ENCODE data around the genes MED31, ZBTB4 and TNFSF12.

- RAMPAGE, long total RNA: no peak
- RRBS: 100% methylated on average over 3 of the region's 11 CpGs
Observed at GRCh38 chr17:6406405-6406858, 28.5 kb downstream of the AIPL1 start.

DNA sequence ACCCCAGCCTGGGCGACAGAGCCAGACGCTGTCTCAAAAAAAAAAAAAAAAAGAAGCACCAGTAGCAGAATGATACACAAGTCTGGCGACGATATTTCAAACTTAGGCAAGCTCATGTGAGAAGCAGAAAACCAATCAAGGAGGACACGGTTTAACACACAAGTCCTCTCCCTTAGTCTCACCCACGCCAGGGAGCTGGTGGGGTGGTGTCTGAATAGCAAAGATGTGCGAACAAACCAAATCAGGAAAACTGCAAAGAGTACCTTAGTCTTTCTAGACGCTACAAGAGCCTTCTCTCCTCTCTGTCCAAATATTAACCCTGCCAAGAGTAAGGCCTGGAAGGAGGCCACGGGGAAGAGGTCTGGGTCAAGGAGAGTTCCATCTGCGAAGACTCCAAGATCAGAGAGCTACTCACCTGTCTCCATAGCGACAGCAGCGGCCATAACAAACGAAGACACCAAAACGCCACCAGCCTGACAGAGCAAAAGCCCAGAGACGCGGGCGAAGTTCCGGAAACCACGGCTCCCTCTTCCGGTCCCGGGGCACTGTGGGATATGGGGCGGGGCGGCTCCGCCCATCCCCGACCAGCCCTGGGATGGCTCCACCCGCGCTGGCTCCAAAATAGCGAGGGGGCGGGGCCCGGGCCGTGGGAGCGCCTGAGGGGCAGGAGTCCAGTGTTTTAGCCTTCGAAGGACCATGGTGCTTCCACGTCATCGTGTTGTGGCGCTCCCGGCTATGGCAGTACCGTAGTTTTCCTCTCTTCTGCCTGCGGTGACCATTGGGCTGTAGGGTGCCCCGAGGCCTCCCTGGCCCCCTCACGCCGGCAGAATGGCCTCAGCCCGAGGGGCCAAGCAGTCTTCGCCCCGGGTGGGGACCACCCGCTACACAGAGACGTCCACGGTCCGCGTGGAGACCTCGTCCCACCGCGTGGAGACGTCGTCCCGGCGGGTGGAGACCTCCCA lies at the start of gene MED31:
TSS of gene MED31 (minus strand) at position 520 of the 962 bp plus-strand sequence.
- RAMPAGE, long total RNA: start-site peak on the minus strand centred at position 498 of the sequence, 46 bp wide, 122 and 69 reads in 2 replicates
- RRBS: 4% methylated on average over 30 of the region's 57 CpGs

DNA sequence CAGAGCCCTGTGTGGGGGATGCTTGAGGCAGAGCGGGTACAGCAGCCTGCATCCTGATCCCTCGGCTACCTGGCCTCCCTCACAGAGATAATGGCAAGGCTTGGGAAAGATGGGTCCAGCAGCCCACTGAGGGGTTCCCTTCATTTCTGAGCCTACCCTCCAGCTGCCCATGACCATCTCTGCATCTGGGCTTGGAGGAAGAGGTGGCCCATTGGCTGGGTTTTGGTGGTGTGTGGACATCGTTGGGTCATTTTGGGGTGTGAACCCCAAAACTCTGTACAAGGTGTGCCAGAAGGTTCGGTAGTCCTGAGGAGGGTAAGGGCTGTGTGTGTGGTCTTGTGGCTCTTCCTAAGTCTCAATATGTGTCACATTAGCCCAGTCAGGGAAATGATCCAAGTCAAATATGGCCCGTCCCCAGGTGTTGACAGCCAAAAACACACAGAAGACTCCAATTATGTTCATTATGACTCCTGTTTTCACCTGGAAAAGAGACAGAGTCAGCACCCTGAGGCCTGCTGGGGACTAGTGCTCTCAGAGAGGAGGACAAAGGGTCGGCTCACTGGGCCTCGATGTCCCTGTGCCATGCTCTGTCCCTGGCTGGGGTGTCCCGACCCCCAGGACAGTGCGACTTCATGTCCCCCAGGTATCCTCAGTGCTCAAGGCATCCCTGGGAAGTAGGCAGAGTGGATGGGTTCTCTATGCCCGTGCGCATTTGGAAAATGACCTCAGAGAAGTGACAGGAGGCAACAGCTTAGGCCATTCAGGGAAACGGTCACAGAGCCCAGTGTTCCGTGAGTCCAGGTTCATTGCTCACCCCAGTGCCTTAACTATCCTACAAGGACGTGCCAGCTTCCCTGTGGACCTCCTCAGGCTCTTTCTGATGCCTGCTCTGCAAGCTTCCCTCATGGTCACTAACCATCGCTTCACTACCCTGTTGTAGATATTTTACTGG lies 27.0 kb downstream of the SLC13A5 start:
- RAMPAGE, long total RNA: no peak
- RRBS: no CpG with 5 or more reads among the region's 15 CpGs

- RAMPAGE, long total RNA: no peak
- RRBS: no CpG with 5 or more reads among the region's 5 CpGs
Observed at GRCh38 chr17:6699059-6699415, 14.1 kb downstream of the SLC13A5 start.

- RAMPAGE, long total RNA: no peak
- RRBS: no CpG with 5 or more reads among the region's 9 CpGs
Observed at GRCh38 chr17:6761471-6762230, 5.8 kb downstream of the XAF1 start.

DNA sequence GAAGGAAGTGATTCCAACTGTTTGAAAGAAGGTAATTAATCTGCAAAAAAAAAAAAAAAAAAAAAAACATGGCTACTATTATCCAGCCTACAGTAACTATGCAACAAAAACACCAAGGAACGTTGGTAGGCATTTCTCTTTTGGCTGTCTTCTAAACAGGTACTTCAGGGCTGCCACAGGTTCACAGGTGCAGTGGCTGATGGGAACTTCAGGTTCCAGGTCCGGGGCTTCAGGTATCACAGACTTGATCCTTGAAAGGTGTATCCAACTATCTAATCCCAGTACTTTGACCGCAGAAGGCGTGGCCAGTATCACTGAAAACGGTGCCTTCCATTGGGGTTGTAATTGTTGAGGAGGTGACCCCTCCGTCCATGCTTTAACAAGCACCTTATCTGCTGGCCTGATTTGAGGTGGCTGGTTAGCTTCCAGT lies 58.8 kb upstream of the ALOX12 start:
- RAMPAGE, long total RNA: no peak
- RRBS: no CpG with 5 or more reads among the region's 6 CpGs

DNA sequence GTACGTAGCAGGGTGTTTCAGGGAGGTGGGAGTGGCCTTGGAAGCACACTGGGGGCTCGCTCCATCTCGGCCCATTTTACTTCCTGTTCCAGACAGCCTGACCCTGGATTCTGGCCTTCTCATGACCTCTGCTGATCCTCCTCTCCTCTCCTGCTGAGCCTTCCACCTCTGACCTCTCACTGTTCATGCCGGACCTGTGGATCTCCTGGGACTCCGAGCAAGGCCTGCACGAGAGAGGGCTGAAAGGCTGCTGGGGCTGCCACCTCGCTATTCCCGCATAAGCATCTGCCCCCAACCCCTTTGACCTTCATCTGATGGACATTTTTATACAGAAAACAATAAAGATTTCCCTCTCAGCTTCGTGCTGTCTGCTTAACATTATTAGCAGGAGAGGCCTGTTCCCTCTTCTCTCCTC lies 2.6 kb downstream of the C17orf49 start:
- RAMPAGE, long total RNA: no peak
- RRBS: no CpG with 5 or more reads among the region's 9 CpGs

DNA sequence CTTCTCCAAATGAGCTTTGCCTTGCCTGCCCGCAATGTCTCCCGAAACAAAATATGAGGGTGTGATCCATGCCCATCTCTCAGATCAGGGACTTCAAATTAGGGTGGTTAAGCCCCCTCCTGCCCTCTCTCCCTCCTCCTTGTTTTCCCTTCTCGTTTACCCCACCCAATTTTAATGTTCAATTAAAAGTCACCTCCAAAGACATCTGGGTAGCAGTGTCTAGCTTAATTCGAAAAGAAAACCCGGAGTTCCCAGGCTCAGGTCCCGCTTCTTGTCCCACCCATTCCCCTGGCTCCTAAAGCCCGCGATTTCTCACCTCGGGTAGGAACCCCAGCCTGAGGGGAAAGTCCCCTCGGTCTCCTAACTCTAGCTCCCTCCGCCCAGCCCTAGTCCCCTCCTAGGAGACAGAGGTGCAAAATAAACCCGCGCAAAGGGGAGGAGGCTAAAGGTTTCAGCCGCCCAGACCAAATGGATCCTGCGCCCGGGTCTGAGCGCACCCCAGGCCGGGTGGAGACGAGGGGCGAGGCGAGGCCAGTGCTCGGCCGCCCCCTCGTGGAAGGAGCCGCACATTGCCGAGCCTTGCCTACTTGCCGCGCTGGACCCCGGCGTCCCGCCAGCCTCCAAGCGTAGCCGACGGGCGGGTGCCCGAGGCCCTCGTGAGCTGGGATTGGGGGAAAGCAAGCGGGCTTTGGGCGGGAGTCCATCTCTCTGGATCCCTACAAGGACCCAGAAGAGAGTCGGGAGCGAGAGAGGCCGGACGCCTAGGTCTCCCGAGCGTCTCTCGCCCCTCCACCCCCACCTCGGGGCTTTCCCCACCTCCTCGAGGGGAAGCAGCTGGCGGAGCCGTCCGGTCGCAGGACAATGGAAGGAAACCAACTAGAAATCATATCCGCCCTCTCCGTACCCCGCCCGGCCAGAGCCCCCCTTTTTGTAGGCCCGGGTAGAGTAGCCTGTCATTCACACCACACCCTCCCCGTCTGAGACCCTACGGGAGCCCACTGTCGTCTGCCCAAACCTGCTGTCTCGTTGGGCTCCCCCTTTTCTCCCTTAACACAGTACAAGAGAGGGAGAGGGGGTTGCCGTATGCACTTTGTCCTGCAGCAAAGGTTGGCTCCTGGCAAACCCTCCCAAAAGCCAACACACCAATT lies 872 bp upstream of the BCL6B start:
- RAMPAGE, long total RNA: no peak
- RRBS: 3% methylated on average over 22 of the region's 62 CpGs

GRCh38 chr17:7167782-7168110 lies 11.4 kb downstream of the ASGR1 start:
- RAMPAGE, long total RNA: no peak
- RRBS: no CpG with 5 or more reads among the region's 4 CpGs

DNA sequence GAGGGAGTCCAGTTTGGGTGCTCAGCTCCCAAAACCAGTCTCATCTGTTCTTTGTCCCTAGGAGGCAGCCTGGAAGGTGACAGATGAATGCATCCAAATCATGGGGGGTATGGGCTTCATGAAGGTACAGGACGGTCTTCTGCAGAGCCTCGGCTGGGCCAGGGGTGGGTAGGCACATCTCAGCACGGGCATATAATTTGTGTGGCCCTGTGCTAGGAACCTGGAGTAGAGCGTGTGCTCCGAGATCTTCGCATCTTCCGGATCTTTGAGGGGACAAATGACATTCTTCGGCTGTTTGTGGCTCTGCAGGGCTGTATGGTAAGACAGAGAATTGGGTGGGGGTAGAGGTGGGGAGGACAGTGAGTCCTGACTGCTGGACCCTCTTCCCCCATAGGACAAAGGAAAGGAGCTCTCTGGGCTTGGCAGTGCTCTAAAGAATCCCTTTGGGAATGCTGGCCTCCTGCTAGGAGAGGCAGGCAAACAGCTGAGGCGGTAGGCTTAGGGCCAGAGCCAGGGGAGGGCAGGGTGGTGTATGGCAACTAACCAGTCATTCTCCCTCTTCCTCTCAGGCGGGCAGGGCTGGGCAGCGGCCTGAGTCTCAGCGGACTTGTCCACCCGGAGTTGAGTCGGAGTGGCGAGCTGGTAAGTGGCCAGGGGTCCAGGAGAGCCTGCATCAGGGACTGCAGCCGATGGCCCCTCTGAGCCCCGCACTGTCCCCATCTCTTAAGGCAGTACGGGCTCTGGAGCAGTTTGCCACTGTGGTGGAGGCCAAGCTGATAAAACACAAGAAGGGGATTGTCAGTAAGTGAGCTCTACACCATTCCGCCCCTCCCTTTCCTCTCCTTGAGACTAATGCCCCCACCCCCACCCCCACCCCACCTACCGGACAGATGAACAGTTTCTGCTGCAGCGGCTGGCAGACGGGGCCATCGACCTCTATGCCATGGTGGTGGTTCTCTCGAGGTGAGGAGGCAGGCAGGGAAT lies 4.3 kb downstream of the ACADVL start:
- RAMPAGE, long total RNA: no peak
- RRBS: no CpG with 5 or more reads among the region's 24 CpGs

- RAMPAGE, long total RNA: no peak
- RRBS: no CpG with 5 or more reads among the region's 17 CpGs
Observed at GRCh38 chr17:7236128-7236828, 2.0 kb upstream of the DVL2 start.

DNA sequence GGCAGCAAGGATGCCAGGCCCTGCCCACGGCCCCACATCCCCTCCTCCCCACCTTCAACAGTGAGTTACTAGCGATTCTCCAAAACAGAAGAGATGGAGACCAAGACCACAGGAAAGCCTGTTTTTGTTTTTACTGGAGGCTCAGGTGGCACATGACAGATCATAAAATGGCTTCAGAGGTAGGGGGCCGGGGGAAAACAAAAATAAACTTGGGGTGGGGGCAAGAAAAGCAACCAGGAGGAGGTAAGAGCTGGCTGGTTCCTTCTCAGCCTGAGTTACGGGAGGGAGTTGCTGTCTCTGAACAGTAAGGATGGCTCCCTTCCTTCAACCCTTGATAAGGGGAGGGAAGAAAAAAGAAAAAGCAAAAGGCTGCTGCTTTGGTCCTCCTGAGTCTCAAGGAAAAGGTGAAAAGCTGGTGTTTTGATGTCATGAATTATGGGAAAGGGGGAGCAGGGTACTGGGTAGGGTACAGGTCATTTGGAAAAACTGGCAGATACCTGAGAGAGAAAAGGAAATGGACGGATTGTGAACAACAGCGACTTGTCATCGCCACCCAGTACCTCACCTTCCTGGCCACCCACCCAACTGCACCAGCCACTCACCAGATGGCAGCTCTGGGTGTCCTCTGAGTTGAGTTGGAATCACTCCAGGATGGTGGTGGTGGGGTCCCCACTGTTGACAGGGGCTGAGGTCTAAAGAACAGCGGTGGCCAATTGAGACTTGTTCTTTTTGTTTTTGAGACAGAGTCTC lies 6.1 kb downstream of the YBX2 start:
- RAMPAGE, long total RNA: no peak
- RRBS: no CpG with 5 or more reads among the region's 8 CpGs

- RAMPAGE, long total RNA: no peak
- RRBS: no CpG with 5 or more reads among the region's 17 CpGs
Observed at GRCh38 chr17:7332500-7333139, 3.5 kb upstream of the NEURL4 start.

DNA sequence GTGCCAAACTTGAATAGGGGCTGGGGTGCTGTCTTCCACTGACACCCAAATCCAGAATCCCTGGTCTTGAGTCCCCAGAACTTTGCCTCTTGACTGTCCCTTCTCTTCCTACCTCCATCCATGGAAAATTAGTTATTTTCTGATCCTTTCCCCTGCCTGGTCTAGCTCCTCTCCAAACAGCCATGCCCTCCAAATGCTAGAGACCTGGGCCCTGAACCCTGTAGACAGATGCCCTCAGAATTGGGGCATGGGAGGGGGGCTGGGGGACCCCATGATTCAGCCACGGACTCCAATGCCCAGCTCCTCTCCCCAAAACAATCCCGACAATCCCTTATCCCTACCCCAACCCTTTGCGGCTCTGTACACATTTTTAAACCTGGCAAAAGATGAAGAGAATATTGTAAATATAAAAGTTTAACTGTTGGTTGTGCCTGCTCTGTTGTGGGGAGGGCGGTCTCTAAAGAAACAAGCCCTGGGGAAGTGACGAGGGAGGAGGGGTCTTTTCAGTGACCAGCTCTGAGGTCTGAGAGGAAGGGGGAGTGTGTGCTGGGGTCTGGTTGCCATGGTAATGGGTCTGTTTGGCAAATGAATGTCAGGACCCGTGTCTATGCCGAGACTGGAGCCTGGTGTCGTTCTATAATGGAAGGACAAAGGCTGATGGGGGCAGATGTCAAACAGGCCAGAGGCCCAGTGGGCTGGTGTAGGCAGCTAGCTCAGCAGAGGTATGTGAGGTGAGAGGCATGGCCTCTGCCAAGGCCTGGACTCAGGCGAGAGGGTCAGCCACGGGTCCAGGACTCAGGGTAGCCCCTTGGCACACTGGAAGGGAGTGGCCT lies 470 bp upstream of the SPEM1 start:
- RAMPAGE, long total RNA: no peak
- RRBS: no CpG with 5 or more reads among the region's 10 CpGs

GRCh38 chr17:7440686-7441372 lies 1.5 kb downstream of the FGF11 start:
- RAMPAGE, long total RNA: no peak
- RRBS: under 1% methylated on average over 5 of the region's 21 CpGs

GRCh38 chr17:7475596-7476113 lies 3.8 kb downstream of the ZBTB4 start:
- RAMPAGE, long total RNA: no peak
- RRBS: no CpG with 5 or more reads among the region's 14 CpGs

- RAMPAGE, long total RNA: start-site peak on the minus strand at chr17:7479532-7479565, 19 and 33 reads in 2 replicates
- RRBS: 2% methylated on average over 39 of the region's 110 CpGs
Observed at GRCh38 chr17:7478875-7479912, at the start of gene ZBTB4. ZBTB4 (minus strand) TSS chr17:7479631.

DNA sequence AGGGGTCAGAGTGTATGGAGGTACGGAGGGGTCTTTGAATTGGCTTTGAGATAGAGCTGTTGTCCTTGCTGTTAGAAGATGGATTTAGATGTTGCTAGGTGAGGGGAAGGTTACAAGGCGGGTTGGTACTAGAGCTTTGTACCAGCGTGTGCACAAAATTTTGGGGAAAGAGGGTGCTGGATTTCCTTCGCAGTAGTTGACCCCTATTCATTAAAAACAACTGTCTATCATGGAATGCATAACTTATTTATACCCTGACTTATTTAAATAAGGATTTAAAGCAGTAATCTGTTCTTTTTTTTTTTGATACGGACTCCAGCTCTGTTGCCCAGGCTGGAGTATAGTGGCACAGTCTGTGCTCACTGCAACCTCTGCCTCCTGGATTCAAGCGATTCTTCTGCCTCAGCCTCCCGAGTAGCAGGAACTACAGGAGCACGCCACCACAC lies 9.7 kb downstream of the SLC35G6 start:
- RAMPAGE, long total RNA: no peak
- RRBS: no CpG with 5 or more reads among the region's 8 CpGs

GRCh38 chr17:7548746-7549309 lies at the start of gene TNFSF12:
TNFSF12 (plus strand) TSS chr17:7549058.
- RAMPAGE, long total RNA: no peak
- RRBS: 1% methylated on average over 29 of the region's 56 CpGs

DNA sequence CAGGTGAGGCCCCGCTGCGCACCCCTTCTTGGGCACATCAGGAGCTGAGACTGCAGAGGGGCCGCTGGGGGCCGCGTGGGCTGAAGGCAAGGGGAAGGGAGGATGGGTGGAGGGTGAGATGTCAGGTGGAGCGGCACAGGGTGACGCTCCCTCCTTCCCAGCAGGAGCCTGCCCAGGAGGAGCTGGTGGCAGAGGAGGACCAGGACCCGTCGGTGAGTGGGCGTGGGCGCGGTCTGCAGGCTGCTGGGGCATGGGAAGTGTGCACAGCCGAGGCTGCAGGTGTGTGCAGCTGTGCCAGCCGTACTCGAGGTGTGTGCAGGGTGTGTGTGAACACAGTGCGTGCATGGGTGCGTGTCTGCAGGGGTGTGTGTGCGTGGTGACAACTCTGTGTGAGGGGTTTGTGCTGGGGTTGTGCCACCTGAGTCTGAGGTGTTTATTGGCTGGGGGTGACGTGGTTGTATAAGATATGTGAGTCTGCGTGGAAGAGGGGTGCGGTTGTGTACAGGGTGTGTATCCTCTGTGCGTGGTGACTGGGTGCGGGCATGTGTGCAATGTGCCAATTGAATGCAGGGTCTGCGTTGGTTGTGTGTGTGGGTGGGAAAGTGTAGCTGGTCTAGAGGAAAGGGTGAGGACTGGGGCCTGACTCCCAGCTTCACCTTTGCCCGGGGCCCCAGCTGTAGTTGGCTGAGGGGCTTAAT lies 601 bp downstream of the TNFSF12 start:
- RAMPAGE, long total RNA: no peak
- RRBS: no CpG with 5 or more reads among the region's 25 CpGs